Jurkat, Clone E6-1 (cell line): ENCODE results near the genes POMC and DTNB.

GRCh38 chr2:24231596-24232050, 56.8 kb downstream of the FAM228A start:
- RRBS = no CpG with 5 or more reads among the region's 4 CpGs

DNA sequence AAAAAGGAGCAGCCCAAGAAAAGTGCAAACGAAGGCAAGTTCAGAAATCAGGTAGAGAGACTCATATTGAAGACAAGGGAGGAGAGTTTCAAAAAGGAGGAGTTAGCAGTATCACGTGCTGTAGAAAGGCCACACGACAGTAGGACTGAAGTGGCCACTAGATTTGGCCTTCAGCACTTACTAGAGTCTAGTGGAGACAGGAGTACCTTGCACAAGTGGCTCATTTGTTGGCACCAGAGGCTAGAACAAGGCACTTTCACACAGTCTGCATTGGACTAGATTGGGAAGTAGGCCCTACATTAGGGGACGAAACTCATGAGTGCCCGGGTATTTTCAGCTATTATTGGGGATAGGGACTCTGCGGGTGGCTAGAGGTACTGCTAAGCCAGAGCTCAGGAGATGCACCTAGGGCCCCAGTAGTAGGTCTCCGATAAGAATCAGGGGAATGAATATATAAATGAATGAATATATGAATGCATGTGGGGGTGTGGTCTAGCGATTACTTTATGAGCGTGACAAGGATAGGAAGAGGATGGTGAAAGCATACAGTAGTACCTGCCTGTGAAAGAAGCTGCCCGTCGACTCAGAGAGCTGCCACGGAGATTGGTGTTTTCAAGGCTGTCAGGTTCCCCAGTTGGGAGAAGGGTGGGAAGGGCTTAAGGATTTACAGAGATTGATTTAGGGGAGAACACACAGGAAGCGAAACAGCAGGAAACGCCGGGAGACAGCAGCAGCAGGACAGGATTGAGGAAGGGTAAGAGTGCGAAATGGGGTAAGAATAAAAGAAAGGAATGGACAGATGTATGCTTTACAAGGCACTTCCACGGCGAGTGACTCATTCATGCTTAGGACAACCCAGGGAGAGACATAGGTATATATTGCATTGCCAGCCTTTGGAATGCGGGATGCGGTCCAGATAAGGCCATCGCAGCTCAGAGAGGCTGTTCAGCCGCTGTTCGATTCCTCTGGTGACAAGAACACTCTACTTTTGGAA, 1.3 kb upstream of the NCOA1 start:
- RRBS = no CpG with 5 or more reads among the region's 23 CpGs

DNA sequence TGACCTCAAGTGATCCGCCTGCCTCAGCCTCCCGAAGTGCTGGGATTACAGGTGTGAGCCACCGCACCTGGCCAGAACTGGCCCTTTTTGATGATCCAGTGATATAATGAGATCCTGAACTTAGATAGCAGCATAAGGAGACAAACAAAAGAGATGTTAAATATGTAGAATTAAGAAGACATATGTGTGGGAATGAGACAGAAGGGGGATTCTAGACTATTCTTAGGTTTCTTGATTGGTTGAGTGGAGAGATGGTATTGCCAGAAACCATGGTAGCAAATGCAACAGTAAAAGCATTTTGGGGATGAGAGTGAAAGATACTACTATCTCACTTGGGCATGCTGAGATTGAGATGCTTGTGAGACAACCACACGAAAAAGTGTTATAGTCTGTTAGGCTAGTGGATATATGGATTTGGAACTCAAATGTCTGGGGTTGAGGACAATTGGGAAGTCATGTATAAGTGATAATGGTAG, 49.7 kb downstream of the NCOA1 start:
- RRBS = no CpG with 5 or more reads among the region's 4 CpGs

DNA sequence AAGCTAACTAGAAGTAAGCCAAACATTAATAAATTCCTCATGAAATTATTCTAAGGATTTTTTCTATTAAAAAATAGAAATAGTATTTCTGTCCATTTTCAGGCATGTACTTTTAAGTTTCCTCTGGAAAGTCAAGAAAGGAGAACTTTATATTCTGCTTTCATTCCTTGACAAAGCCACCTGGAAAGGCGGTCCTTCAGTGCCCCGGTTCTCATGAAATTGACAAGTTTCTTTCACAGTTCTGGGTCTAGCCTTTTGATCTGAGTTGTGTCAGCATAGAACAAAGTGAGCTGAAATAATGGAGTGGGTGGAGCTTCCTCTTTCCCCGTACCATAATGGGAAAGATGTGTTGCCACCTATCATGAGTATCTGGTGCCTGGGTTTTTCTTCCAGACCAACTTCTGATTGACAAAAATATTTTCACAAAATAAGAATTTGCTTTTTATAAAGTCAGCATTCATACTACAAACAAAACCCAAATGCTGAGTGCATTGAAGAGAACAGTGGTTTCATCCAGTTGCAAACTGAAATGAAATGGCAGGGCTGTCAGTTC, 49.3 kb downstream of the PTRHD1 start:
- RRBS = no CpG with 5 or more reads among the region's 3 CpGs

DNA sequence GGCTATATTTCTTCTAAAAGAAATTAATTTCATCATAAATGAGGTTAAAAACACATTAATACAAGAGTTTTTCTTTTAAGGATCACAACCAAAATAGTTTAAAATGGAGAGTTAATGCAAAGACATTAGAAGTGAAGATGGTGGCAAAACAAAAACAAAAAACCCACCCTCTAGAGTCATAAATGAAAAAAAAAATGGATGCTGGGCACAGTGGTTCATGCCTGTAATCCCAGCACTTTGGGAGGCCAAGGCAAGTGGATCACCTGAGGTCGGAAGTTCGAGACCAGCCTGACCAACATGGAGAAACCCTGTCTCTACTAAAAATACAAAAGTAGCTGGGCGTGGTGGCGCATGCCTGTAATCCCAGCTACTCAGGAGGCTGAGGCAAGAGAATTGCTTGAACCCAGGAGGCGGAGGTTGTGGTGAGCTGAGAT, 45.5 kb downstream of the PTRHD1 start:
- RRBS = no CpG with 5 or more reads among the region's 5 CpGs

- RRBS = no CpG with 5 or more reads among the region's 4 CpGs
Observed at GRCh38 chr2:24757729-24758248, 35.4 kb downstream of the PTRHD1 start.

DNA sequence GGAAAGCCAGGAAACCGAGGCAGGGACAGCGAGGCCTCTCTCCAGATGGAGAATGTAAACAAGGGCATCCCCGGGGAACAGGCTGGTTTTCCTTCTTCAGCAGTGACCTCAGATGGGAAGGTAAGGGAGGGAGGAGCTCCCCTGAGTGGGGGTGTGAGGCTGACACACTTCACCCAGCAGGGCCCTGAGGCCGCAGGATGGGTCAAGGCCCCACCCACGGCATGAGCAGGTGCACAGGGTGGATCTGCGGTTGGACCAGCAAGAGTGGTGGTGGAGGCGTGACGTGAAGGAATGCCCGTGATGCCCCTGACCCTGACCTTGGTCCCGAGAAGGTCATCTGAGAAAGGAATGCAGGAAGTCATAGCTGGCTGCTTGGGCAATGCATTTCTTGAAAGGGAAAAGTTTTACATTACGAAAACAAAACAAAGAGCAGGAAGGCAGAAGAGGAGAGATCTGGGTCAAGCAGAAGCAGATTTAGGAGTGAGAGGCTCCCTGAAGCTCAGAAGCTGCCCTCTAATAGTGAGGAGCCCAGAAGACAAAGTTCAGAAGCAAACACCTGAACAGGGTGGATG, 48.1 kb downstream of the ADCY3 start:
- RRBS = no CpG with 5 or more reads among the region's 11 CpGs

DNA sequence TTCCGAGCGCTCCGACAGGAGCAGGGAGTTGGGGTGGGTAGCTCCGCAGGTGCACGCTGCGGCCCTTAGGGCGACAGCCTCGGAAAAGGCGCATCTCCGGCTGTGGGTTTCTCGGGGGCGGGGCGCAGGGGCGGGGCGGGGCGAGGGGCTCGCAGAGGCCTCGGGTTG, 139 bp upstream of the EFR3B start:
- RRBS = 0% methylated on average over 3 of the region's 18 CpGs

DNA sequence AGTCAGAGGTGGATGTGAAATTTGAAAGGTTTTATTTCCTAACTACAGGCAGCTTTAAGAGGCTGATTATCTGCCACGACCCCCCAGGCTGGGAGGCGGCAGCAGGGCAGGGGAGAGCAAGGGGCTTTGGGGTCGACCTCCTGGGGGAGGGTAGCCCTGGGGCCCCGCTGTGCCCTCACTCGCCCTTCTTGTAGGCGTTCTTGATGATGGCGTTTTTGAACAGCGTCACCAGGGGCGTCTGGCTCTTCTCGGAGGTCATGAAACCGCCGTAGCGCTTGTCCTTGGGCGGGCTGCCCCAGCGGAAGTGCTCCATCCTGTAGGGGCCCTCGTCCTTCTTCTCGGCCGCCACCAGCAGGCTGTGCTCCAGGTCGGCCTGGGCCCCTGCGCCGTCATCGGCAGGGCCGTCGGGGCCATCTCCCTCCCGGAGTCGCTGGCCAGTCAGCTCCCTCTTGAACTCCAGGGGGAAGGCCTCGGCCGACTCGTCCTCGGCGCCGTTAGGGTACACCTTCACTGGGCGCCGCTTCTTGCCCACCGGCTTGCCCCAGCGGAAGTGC, 7.4 kb downstream of the POMC start:
- RRBS = 94% methylated on average over 2 of the region's 36 CpGs

- RRBS = 40% methylated on average over 14 of the region's 79 CpGs
Observed at GRCh38 chr2:25168222-25169126, at the start of gene POMC. Gene POMC (minus strand): TSS chr2:25168580.

GRCh38 chr2:25454666-25455211, 113.0 kb upstream of the DNMT3A start:
- RRBS = no CpG with 5 or more reads among the region's 5 CpGs

- RRBS = 2% methylated on average over 68 of the region's 124 CpGs
Observed at GRCh38 chr2:25672560-25673687, at the start of gene DTNB. Gene DTNB (minus strand): TSS chr2:25673577.

DNA sequence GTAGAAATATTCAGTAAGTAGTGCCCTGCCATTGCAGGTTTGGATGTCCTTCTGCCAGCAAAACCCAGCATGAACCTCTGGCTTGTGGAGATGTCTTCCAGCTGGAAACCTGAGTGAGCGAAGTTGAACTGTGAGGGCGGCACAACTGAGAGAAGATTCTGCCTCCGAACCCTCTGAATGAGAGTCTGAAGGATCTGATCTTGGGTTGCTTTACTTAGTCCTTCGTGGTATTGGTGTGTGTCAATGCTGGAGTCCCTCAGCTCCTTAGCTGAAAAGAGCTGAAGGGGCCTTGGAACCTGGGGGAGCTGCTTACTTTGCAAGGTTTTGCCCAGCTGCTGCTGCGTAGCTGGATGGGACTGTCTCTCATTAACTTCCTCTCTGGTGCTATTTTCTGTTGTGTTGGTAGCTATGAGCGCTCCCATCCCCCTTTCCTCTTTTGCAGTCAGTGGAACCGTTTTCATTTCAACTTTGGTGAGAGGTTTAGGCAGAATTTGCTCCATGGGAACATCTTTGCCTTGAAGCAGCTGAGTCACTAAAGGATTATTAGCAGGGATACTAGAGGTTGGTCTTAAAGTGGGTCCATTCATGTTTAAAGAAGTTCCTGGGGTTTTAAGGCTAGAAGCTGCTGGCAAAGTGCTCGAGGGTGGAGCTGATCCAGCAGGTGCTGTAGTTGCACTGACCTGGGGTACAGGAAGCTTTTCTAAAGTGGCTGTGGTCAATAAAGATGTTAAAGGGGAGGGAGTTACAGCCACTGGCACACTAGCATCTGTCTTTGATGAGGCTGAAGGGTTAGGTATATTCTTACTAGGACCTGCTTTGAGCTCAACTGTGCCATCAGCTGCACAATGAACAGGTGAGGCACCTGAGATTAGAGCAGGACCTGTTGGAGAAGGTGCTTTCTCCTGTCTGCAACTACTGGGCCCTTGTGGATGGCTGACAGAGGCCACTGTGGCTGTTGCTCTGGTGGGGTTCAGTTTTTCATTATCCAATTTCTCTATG, 69.9 kb upstream of the DTNB start:
- RRBS = no CpG with 5 or more reads among the region's 8 CpGs

DNA sequence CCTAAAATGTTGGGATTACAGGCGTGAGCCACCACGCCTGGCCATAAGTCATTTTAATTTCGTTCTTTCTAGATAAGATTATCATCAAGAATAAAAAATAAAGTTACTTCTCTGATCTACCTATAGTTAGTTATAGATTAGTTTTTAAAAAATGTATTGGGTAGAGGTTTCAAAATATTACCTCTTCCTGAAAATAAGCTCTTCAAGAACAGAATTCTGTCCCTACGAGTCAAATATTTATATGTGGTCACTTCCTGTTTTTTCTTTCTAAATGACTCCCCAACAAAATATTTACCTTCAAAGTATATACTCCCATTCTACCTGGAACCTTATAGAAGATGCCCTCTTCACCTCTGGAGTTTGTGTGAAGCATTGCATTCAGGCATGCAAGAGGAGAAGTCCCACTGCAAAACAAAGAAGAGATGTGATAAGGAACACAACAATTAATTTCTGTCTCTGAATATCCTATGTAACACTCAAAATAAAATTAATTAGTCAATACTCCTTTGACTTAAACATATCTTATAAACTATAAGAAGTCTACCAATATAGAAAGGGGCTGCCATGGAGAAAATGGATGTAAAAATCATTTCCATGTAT, 72.3 kb downstream of the ASXL2 start:
- RRBS = no CpG with 5 or more reads among the region's 4 CpGs

- RRBS = no CpG with 5 or more reads among the region's 10 CpGs
Observed at GRCh38 chr2:25810121-25810984, 67.9 kb downstream of the ASXL2 start.

DNA sequence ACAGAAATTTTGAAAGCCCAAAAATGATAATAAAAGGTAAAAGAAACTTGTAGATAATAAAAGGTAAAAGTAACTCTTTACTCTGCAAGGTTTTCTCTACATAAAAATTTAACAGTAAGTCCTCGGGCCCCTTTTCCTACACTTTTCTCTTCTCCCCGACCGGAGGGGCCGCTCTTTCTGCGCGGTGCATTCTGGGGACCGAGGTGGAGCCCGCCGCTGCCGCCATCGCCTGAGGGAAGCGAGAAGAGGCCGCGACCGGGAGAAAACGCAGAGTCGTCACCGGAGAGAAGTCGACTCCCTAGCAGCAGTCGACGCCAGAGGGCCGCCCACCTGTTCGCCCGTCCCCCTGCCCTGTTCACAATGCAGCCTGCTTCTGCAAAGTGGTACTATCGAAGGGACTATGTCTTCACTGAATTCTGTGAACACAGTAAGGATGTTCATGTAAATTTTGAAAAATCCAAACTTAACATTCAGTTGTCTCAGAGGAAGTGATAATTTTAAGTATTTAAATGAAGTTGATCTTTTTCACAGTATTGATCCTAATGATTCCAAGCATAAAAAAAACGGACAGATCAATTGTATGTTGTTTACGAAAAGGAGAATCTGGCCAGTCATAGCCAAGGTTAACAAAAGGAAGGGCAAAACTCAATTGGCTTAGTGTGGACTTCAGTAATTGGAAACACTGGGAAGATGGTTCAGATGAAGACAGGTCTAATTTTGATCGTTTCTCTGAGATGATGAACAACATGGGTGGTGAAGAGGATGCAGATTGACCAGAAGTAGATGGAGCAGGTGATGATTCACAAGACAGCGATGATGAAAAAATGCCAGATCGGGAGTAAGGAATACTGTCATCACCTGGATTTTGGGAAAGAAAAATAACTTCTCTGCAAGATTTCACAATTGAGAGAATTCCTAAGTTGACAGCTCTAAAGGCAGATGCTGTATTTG, 55.9 kb downstream of the ASXL2 start:
- RRBS = no CpG with 5 or more reads among the region's 30 CpGs

GRCh38 chr2:25960951-25961204, 21.4 kb downstream of the KIF3C start:
- RRBS = no CpG with 5 or more reads among the region's 2 CpGs

GRCh38 chr2:26001765-26002359, 19.6 kb upstream of the KIF3C start:
- RRBS = no CpG with 5 or more reads among the region's 4 CpGs

DNA sequence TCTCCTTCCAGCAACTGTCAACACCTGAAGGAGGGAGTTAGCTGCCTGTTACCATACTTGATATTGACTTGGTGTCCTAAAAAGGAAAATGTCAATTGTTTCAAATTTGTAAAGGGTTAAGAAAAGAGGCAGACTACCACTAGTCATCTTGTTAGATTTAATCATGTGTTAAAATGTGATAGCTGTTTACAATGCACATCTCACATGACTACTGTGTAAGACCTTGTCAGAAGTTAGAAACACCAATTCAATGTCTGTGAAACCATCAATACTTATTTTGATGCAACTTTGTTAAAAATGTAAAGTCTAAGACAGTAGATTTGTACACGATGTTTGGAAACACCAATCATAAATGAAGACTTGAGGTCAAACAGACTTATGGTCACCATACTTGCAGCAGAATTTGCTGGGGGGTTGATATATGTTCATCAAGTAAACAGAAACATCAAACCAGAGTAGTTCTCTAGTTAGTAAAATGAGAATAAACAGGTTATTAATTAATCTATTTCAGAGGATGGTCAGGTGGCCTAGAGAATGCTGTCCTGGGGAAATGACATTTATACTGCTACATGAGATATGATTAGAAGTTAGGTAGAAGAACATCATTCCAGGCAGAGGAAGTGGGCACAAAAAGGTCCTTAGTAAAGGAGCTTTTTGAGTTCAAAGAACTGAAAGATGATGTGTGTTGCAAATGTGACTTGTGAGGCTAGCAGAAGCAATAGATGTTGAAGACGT, 33.8 kb downstream of the RAB10 start:
- RRBS = no CpG with 5 or more reads among the region's 2 CpGs